Measurements from ENCODE around the gene MRPL47.

- CAGE, long polyA plus RNA, result no peak
- RRBS, result no CpG with 5 or more reads among the region's 3 CpGs
Observed at GRCh38 chr3:177279057-177279474, 81.8 kb upstream of the TBL1XR1 start.

DNA sequence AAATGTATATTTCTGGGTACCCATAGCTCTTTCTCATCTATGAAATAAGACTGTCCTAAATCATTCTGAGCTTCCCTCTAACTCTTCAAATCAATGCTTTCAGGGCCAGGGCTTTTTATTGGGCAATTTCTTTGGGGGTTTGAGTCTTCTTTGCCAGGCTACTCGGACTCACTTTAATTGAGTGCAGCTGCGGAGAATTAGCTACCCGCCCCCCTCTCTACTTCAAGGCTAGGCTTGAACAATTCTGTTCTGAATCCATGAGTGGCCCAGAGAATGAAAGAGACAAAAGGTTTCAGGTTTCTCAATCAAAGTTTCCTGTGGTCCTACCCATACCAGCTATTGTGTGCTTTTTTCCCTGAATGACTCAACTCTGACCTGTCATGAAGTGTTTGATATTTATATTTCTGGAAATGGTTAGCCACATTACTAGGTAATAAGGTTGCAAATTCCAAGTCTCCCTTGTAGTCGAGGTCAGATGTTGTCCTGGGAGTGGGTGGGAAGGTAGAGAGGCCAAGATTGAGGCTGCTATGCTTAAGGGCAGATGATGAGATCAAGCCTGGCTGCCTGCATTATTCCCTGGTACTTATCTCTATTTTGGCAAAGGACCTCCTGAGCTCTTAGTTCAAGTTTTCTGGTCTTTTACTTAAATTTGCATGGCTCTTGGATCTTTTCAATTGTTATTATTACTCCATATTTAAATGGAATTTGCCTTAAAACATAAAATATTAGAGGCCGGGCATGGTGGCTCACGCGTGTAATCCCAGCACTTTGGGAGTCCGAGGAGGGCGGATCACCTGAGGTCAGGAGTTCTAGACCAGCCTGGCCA is 392.7 kb upstream of the TBL1XR1 start:
- CAGE, long polyA plus RNA, result no peak
- RRBS, result no CpG with 5 or more reads among the region's 9 CpGs

GRCh38 chr3:177591329-177591916 is 394.1 kb upstream of the TBL1XR1 start:
- CAGE, long polyA plus RNA, result no peak
- RRBS, result no CpG with 5 or more reads among the region's 4 CpGs

DNA sequence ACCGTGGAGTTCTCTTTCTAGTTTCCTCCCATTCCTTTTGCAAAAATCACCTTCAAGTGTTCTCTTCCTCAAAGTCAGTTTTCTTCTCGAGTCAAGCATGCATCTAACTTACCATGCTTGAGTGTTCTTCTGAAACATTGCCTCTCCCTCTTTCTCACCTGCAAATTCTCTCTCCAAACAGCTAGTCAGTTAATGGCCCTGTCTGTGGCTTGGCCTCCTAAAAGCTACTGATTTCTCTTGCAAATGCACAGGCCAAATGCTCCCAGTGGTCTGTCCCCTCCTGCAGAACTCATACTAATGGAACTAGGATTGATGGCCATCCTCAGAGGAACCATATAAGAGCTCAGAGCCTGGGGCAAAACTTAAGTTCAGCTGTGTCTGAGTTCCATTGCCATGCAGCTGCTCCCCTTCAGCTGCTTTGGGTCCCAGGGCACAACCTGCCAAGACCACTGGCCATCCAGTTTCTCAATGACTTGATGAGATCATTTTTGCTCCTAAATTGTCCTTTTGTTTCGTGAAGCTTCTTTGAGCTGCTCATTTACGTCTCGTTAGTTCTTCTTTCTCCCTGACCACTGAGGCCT is 529.4 kb upstream of the TBL1XR1 start:
- CAGE, long polyA plus RNA, result no peak
- RRBS, result no CpG with 5 or more reads among the region's 5 CpGs

- CAGE, long polyA plus RNA, result no peak
- RRBS, result no CpG with 5 or more reads among the region's 8 CpGs
Observed at GRCh38 chr3:177816479-177817361, 619.4 kb upstream of the TBL1XR1 start.

DNA sequence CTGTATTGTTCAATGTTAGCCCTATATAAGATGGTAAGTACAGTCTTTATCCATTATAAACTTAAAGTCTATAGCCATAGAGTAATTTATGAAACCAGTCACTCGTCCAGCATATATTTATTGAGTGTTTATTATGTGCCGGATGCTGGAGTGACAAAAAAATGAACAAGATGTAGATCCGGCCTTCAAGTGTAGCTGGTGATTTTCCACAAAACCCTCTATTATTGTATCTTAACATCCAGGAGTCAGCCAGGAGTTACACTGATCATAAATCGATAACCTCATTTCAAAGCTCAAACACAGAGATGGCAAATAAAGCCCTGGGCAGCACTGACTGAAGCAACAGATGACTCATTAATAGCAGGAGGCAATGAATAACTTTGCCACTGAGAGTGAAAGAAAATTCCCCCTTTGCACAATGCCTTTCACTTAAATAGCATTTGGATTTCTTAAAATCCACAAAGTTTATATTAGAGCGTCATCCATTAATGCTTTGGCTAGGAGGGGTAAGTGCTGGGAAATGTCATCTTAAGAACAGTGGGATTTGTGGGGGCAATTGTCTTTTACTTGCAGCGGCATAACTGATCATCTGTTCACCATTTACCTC is 630.1 kb upstream of the TBL1XR1 start:
- CAGE, long polyA plus RNA, result no peak
- RRBS, result no CpG with 5 or more reads among the region's 6 CpGs

DNA sequence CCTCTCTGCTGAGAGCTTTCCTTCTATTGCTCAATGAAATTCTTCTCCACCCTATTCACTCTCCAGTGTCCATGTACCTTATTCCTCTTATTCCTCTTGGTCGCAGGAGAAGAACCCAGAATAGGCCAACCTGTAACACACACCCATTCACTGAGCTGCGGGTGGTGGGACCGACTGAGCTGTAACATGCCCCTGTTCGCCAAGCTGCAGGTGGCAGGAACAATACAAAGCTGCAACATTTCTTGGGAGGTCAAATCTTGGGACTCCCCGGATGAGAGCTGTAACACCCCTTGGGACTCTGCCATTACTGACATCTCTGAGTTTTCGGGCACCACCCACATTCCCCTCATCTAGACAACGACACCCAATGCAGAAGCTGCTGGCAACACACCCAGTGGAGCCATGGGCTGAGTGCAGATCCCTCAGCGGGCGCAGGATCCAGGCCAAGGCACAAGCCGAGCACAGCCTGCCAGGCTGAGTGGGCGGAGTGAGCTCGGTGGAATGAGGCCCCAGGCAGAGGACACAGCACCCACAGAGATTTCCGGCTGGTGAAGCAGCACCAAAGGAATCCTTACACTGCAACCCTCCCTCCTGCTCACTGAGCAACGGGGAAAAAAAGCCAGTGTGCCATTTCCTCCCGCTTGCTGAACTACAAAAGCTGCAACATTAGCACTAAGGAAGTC is 34.4 kb downstream of the ZMAT3 start:
- CAGE, long polyA plus RNA, result no peak
- RRBS, result no CpG with 5 or more reads among the region's 15 CpGs

DNA sequence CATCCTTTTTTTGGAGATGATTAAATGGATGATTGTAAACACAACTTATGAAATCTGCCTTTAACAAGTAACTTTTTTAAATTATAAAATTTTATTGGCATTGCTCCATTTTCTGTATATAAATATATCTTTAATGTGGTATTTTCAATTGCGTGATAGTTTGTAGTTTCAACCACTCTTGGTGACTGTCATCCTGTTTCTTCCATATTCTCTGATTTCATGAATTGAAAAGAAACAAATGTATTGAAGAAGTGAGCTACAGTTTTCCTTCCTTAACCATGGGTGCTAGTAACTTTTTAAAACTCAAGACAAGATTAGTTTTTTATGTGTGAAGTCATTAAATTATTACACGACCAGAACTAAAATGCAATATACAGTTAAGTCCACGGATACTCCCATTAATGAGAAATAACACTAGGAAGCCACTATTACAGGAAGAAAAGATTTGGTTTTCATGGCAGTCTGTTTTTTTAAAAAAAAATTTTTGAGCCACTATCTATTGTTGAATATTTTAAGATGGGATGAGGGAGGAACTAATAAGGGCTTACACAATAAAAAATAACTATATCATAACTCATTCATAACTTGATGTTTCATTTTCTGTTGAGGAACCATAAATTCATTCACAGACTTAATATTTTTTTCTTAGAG is 11.8 kb downstream of the ZNF639 start:
- CAGE, long polyA plus RNA, result no peak
- RRBS, result no CpG with 5 or more reads among the region's 3 CpGs

GRCh38 chr3:179404113-179404940 is 46.9 kb downstream of the GNB4 start:
- CAGE, long polyA plus RNA, result no peak
- RRBS, result no CpG with 5 or more reads among the region's 5 CpGs

- CAGE, long polyA plus RNA, result no peak
Observed at GRCh38 chr3:179483299-179483523, 31.9 kb upstream of the GNB4 start.

DNA sequence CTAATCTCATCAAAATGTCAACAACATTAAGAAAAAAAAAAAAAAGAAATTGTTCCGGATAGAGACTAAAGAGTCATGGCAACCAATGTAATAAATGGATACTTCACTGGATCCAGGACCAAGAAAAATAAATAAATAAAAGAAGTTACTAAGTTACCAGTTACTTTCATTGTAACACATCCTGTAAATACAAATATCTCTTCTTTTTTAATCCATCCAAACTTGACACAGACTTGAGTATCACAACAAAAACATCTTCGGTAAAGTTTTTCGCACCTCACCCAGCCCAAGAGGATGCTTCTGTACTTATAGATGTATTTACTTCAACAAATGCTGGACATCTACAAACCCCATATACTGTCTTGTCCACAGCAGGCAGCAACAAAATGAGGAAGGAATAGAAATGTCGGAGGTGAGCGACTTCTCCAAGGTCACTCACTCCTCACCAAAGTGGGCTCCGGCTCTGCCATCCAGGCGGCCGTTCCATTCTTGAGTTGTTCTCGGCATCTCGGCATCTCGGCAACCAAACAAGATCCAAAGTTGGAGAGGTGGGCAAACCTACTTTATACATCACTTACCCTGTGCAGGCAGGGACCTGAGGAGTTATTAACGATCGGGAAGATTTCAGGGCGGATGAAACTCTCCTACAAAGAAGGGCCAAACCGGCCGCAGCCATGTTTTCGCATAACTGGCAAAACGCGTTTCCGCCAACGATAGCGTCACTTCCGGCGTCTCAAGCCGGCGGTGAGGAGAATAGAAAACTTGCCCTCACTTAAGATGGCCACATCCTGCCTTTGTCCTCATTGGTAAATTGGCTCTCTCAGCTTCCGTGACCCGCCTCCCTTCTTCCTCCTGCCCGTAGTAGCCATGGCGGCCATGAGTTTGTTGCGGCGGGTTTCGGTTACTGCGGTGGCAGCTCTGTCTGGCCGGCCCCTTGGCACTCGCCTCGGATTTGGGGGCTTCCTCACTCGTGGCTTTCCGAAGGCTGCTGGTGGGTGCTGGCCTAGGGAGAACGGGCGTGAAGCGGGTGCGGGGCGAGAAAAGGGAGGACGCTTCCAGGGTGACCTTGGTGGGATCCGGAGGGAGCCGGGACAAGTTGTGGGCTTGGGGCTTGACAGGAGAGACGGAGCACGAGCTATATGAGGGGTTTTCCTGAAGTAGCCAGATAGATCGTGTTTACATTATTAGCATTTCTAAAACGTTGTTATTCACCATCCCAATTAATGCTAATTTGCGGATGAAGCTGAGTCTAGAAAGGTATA is at the start of gene MRPL47:
Gene MRPL47 (minus strand): TSS at position 690 of the 1,262 bp plus-strand sequence.
- CAGE, long polyA plus RNA, result start-site peak on the minus strand centred at position 688 of the sequence, 25 bp wide, 40 and 20 reads in 2 replicates; start-site peak on the plus strand centred at position 861 of the sequence, 8 bp wide, 1,085 and 949 reads in 2 replicates
- RRBS, result 2% methylated on average over 9 of the region's 52 CpGs

GRCh38 chr3:180913950-180914500 is 1.6 kb downstream of the FXR1 start:
- CAGE, long polyA plus RNA, result no peak
- RRBS, result no CpG with 5 or more reads among the region's 10 CpGs

DNA sequence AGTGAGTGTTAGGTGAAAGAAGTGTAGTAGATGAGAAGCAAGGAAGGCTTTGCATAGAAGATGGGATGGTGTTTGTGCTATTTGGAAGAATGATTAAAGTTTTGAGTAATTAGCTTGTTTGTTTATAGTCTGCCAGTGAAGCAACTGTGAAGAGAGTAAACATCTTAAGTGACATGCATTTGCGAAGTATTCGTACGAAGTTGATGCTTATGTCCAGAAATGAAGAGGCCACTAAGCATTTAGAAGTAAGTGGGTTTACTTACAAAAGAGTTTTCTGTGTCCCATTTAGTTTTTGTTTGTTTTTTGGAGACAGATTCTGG is 36.6 kb downstream of the FXR1 start:
- CAGE, long polyA plus RNA, result no peak
- RRBS, result no CpG with 5 or more reads among the region's 3 CpGs

DNA sequence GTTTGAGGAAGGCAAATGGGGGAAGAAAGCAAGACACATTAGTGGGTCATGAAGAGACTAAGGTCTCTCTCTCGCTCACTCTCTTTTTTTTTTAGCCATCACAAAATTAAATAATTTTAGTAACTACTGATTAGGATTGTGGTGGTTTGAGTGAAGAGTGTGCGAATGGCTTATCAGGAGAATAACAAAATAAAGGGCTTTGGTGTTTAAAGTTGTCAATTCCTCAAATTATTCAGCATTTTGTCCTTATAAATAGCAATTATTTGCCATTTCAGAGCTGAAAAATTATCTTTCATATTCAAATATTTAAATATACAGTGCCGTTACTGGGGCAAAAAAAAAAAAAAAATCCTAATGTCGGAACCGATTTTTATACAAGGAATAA is 314.5 kb upstream of the DNAJC19 start:
- CAGE, long polyA plus RNA, result no peak
- RRBS, result no CpG with 5 or more reads among the region's 5 CpGs

GRCh38 chr3:182716295-182716775 is 77.0 kb upstream of the ATP11B start:
- CAGE, long polyA plus RNA, result no peak
- RRBS, result no CpG with 5 or more reads among the region's 1 CpG

GRCh38 chr3:182834595-182835489 is 41.5 kb downstream of the ATP11B start:
- CAGE, long polyA plus RNA, result no peak
- RRBS, result no CpG with 5 or more reads among the region's 4 CpGs

DNA sequence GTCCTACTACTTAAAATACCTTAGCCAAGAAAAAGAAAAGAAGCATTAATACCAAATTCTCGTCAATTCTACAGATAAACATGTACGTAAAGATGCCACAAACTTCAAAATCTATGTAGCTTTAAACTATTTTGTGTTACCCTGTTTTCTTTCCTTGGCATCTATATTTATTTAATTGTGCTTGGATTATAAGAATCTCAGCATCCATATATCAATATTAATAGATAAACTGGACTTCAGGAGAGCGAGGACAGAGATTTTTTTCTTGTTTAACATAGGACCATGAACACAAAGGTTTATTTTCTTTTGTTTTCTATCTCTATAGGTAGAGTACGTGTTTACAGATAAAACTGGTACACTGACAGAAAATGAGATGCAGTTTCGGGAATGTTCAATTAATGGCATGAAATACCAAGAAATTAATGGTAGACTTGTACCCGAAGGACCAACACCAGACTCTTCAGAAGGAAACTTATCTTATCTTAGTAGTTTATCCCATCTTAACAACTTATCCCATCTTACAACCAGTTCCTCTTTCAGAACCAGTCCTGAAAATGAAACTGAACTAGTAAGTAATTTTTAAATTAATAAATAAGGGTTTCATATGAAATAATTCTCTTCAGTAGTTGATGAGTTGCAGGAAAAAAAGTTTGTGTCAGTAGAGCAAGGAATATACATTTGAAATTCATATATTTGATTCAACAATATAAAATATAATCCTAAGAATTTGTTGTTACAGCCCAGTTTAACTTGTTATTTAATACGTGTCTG is 72.0 kb downstream of the ATP11B start:
- CAGE, long polyA plus RNA, result no peak
- RRBS, result no CpG with 5 or more reads among the region's 7 CpGs

DNA sequence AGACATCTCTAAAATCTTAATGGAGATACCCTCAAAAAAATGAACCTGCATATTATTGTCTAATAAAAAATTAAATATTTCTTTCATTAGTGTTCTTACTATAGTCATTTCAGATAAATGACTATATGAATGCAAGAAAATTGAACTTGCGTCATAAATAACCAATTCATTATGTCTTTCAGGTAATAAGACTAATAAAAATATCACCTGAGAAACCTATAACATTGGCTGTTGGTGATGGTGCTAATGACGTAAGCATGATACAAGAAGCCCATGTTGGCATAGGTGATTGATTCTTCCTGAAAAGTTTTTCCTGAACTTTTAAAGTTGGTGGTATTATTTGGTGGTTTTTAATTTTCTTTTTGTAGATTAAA is 87.4 kb downstream of the ATP11B start:
- CAGE, long polyA plus RNA, result no peak
- RRBS, result no CpG with 5 or more reads among the region's 2 CpGs

DNA sequence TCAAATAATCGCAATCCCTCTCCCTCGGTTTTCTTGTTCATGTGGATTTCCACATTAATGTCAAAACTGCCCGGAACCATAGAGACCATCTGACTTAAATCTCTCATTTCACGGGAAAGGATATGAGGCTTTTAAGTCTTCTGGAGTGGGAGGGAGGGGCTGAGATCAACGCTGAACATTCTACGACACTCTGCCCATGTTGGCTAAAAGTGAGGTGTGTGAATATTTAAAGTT is 9.4 kb downstream of the LAMP3 start:
- CAGE, long polyA plus RNA, result no peak
- RRBS, result no CpG with 5 or more reads among the region's 6 CpGs

GRCh38 chr3:183178592-183179149 is 16.1 kb upstream of the LAMP3 start:
- CAGE, long polyA plus RNA, result no peak
- RRBS, result no CpG with 5 or more reads among the region's 32 CpGs